LHCN-M2 (cell line): ENCODE measurements around the genes F2R and CRHBP.

GRCh38 chr5:74631567-74632480 is 8.7 kb downstream of the ENC1 start:
- RAMPAGE, long total RNA, result no peak

DNA sequence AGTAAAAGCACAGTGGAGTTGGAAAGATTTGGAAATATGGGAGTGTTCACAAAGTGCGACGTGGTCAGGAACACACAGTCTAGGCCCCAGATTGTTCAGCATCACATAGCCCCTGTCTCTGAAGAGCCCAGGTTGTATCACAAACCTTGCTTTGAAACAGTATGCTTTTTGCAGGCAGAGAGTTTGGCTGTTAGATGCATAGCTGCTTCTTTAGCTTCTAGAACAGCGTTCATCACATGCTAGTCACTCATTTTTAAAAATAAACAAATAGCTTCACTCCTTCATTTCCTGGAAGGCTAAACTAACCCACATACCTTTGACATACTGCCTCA is 2.2 kb downstream of the HEXB start:
- RAMPAGE, long total RNA, result no peak

GRCh38 chr5:74864875-74865293 is 1.3 kb downstream of the FAM169A start:
- RAMPAGE, long total RNA, result no peak

DNA sequence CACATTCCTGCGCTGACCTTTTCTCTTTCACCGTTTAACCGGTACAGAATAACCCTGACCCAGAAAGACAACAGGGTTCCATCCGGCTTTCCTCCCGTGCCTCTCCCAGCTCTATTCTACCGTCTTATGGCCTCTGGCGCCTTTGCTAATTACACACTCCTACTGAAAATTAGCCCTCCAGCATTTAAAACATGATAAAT is 729 bp upstream of the FAM169A start:
- RAMPAGE, long total RNA, result no peak

- RAMPAGE, long total RNA, result no peak
These were observed 3.9 kb downstream of the GCNT4 start for GRCh38 chr5:75048362-75048860.

GRCh38 chr5:75162447-75162750 is 74.3 kb downstream of the ANKRD31 start:
- RAMPAGE, long total RNA, result no peak

GRCh38 chr5:75510460-75511114 is 842 bp downstream of the CERT1 start:
- RAMPAGE, long total RNA, result no peak

- RAMPAGE, long total RNA, result no peak
These were observed 46.5 kb downstream of the POC5 start for GRCh38 chr5:75670657-75671155.

- RAMPAGE, long total RNA, result no peak
These were observed 30.4 kb upstream of the IQGAP2 start for GRCh38 chr5:76372650-76373058.

DNA sequence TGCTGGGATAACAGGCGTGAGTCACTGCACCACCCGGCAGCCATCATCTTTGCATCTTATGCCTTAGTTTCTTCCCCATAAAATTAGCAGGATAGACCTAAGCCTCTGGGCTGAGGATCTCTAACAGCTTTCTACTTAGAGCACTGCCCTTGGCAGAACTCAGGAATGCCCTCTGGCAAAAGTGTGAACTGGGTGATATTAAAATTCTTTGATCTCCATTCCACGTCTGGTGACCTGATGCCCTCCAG is 15.3 kb upstream of the IQGAP2 start:
- RAMPAGE, long total RNA, result no peak

DNA sequence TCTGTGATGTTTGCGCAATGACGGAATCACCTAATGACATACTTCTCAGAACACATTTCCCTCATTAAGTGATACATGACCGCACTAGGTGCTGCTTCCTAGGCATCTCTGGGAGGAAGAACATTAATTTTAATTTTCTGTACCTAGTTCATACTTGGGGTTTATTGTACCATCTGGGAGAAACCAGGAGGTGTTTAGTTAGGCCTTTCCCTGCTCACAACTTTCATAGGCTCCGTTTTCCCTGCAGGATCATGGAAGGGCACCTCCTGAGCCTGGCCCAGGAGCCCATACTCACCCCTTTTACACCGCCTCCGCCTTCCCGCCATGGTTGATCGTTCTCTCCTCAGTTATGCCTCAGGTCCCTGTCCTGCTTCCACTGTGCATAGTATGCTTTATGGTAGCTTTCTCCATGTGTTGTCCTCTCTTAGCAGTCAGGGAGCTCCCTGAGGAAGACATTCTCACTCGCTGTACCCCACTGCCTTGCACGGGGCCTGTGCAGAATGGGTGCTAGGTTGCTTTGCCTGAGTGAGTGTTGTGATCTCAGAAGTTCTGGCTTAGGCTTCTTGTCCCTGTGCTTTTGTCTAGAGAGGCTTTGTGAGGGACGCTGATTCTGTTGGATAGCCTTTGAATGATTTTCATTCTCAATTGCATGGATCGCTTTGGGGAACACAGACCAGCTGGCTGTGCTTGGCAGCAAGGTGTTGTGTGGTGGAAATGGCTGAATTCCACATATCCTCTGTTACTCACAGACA is 75.9 kb downstream of the IQGAP2 start:
- RAMPAGE, long total RNA, result no peak

DNA sequence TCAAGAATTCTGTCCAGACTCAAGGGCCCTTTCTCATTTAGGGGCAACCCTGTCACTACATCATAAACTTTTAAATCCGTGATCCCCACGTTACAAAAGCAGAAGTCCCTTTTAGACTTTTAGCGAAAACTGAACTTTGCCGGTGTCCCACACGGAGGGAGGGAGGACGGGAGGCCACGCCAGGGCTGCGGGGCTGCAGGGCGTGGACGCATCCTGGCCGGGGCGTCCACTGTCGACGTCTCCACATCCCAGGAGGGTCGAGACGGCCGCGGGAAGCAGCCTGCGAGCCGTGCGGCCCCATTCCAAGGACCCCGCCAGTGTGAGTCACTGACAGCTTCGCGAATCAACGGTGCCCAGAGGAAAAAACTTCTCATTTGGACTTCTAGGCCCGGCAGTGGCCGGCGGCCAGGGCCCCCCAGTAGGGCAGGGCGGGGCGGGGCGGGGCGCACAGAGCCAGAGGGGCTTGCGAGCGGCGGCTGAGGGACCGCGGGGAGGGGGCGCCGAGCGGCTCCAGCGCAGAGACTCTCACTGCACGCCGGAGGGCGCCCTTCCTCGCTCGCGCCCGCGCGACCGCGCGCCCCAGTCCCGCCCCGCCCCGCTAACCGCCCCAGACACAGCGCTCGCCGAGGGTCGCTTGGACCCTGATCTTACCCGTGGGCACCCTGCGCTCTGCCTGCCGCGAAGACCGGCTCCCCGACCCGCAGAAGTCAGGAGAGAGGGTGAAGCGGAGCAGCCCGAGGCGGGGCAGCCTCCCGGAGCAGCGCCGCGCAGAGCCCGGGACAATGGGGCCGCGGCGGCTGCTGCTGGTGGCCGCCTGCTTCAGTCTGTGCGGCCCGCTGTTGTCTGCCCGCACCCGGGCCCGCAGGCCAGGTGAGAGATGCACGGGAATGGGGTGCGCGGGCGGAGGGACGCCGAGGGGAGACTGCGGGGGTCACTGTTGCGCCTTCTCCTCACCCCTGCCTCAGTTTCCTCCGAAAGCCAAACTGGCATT is at the start of gene F2R:
Gene F2R, plus strand, starts transcription at position 601 of the 991 bp plus-strand sequence.
- RAMPAGE, long total RNA, result no peak

DNA sequence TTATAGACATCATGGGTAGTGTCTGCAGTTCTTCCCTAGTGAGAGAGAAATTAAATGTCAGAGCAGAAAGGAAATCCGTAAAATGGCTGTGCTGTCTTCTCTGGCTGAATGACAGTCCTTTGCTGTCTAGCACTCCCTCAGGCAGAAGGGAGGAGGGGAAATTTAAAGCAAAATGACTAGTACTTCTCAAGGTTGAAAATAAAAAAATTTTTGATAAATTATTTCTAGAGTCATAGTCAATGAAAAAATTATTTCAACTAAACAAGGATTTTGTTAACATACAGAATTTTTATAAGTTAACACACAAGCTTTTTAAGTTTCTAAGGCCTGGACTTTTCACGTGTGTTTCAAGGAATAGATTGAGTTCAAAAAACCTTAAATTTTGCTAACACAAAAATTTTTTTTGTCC is 20.3 kb downstream of the F2R start:
- RAMPAGE, long total RNA, result no peak

DNA sequence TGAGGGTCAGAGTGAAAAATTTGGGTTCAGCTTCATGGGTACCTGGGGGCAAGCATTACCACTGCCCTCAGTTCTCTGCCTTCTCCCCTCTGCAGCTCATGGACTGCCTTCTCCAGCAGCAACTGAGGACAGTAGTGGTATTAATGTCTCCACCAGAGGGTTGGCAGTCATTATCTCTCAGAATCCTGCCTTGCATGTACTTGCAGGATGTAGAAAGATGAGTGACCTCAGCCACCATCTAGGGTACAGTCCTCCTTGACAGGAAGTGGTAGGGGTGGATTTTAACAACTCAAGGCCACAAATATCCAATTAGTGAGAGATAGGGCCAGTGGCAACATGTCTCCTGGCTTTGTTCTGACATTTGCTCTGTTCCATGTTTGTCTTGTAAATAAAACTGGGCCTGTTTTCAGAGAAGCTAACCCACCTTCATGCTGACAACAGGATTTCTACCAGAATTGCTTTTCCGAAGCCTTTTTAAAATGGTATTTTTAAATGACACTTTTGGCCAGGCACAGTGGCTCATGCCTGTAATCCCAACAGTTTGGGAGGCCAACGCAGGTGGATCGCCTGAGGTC is 47.3 kb downstream of the F2R start:
- RAMPAGE, long total RNA, result no peak

DNA sequence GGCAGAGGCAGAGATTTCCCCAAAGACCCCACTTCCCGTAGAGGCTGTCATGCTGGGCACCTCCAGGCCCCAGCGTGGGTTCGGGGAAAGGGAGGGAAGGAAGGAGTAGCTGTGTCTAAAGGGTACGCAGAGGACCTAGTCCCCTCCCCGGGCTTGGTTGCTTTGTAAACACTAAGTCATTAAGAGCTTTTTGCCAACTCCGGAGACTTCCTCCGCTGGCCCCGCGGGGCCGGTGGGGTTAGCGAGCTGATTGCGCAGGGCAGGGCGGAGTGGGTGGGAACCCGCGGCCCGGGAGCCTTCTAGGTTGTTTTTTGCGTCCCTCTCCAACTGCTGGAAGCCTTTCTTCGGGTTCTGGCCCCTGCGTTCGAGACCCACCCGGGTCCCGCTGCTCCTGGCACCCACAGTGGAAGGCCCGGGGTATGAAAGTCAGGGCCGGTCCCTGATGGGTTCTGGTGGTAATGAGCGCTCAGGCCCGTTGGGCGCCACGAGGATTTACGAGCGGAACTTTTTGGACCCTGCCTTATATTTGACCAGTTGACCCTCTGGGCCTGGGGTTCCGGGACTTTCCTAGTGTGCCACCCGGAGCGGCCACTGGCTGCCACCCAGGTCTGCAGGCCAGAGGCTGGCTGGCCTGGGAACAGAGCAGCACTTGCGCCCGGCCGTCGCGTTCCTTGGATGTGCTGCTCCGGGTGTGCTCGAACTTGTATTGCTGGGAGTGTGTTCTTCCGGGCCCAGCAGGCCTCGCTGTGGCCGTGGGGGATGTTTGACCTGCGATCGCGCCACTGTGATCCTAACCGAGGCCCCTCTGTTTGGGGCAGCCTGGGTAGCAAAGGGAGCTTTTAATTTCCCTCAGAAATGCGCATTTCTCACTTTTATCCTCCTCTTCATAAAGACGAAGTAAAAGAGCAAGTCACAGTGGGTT is 917 bp downstream of the F2RL1 start:
- RAMPAGE, long total RNA, result no peak

DNA sequence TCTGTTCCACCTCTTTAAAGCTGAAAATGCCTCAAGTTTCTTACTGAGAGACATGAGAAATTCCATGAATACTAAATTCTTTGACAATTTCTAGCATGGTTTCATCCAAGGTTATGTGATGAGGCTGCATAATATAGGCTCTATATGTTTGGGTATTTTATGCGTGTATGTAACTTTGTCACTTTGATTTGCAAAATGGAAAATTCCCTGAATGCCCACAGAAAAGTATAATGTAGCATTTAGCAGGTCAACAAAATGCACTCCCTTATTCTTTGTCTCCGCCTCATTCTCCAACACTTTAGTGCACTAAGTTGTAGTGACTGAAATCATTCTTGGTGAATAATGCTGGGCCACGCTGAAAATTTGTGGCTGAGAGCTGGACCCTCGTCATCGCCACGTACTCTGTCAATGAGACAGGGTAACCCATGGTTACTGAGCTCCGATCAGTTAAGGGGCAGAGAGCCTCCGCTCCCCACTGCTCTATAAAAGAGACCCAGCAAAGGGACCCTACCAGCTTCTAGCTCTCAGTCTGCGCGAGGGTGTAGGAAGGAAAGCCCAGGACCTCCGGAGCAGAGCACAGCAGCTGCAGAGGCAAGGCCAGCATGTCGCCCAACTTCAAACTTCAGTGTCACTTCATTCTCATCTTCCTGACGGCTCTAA is at the start of gene CRHBP:
Gene CRHBP, plus strand, starts transcription at position 513 of the 660 bp plus-strand sequence.
- RAMPAGE, long total RNA, result no peak

DNA sequence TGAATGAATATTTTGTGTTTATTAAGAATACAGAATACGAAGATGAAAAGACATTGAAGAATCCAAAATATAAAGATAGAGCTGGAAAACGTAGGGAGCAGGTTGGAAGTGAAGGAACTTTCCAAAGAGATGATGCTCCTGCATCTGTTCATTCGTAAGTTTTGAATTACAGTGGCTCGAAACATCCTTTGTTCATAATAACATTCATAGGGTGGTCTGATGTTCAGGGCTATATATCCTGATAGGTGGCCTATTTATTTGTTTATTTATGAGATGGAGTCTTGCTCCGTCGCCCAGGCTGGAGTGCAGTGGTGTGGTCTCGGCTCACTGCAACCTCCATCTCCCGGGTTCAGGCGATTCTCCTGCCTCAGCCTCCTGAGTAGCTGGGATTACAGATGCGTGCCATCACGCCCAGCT is 27.5 kb downstream of the ZBED3 start:
- RAMPAGE, long total RNA, result no peak

DNA sequence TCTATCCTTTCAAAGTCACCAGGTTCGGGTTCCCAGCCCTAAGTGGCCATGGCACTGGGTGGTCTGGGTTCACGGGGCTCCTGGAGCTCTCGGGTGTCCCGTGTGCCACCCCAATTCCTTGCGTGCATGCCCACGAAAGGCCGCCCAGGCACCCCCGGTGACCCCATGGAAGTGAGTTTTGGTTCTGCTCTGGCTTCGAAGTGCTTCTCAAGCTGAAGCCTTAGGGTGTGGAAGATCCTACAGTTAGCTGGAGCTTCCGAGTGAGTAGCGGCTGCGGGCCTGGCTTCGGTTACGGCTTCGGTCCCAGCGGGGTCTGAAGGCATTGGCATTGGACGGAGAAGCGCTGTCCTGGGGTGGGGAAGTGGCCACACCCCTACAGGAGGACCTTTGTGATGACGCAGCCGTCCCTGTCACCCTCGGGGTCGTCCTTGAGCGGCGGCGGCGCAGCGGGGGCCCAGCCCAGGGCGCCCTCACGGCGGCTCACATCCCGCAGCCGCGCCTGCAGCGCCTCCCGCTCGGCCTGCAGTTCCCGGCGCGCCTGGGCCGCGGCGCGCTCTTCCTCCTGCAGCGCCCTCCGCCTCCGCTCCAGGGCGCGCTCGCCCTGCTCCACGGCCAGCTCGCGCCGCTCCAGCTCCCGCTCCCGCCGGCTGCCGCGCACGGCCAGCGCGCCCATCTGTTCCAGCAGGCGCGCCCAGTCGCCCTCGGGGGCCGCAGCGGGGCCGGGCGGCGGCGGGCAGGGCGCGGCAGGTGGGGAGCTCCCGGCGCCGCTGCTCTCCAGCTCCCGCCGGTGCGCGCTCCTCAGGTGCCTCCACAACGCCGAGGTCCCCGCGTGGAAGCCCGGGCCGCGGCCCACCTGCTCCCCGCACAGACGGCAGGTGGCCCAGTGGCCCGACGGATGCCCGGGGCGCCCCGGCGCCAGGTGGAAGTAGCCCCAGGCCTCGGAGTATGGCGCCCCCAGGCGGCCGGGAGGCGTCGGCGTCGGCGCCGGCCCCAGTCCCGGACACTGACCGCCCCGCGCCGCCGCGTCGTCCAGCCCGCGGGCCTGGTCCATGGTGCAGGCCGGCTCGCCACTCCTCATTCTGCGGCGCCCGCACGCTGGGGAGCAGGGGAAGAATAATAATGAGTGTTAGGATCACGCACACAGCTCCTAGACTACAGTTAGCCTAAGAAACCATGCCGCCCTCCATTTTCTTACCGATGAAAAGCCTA is 9.9 kb downstream of the ZBED3 start:
- RAMPAGE, long total RNA, result no peak

- RAMPAGE, long total RNA, result no peak
These were observed 7.0 kb downstream of the WDR41 start for GRCh38 chr5:77485200-77485494.

DNA sequence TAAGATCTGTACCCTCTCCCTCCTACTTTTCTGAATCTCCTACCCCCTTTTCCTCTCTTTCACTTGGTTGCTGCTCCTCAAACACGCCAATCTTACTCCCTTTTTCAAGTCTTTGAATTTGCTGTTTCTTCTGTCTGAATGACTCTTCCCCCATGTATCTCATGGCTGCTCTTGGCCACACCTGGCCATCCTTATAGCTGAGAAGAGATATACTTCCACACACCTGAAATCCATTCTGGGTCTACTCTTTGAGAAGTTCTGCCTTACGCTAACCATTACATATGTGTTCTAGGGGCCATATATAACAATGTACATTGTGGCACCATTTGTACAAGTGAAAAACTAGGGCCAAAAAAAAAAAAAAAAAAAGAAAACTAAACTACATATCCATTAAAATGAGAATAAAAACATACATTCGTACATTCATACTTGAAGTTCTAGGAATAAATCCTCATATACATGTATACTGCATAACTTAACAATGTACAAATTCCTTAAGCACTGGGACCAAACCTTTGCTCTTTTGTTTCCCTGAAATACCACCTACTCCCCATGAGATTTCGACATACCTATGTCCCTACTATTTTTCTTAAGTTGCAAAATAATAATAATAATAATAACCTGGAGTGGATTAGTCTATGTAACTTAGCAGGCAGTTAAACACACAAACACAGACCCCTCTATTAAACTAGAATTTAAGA is 10.5 kb downstream of the TBCA start:
- RAMPAGE, long total RNA, result no peak